Colic lymph node (tissue), 1 donor: ENCODE results near the genes ARL6, CRYBG3, CLDND1 and DCBLD2.

DNA sequence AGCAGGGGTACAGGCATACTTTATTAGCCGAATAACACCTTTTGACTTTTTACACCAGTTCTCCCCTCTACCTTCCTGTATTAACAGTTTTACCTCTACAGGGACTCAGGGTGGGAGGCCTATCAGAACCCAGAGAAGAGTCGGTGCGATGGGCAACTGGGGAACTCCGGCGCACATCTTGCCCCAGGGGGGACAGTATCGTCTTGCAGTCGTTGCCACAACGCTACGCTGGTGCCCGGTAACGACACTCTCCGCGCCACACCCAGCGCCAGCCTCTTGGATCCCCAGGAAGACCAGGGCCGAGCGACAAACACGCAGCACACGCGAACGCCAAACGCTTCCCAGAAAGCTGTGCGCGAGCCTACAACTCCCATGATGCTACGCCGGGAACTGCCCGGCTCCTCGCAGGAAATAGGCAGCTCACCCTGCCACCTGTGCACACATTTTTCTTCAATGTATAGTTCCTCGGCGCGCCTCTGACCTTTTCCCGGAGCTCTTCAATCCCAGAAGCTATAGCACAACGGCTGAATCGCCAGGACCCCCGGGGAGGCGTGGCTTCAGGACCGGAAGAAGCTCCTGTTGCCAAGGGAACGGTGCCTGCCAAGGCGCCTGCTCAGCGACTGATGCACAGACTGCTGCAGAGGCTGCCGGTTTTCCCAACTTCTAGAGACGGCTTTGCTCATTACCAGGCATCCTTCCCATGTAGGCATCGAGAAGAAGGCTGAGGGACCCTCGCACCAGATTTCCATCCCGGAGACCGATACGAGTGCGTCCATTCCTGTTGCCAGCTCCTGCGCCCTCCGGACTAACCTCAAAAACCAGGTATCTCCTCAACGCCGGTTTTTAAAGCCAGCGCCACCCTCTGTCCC, at the start of gene ARL6:
Gene ARL6, plus strand, starts transcription at position 603 of the 869 bp plus-strand sequence.
- PRO-cap, result bidirectional peak, plus-strand start at position 389 of the sequence, minus-strand start at position 336 of the sequence

DNA sequence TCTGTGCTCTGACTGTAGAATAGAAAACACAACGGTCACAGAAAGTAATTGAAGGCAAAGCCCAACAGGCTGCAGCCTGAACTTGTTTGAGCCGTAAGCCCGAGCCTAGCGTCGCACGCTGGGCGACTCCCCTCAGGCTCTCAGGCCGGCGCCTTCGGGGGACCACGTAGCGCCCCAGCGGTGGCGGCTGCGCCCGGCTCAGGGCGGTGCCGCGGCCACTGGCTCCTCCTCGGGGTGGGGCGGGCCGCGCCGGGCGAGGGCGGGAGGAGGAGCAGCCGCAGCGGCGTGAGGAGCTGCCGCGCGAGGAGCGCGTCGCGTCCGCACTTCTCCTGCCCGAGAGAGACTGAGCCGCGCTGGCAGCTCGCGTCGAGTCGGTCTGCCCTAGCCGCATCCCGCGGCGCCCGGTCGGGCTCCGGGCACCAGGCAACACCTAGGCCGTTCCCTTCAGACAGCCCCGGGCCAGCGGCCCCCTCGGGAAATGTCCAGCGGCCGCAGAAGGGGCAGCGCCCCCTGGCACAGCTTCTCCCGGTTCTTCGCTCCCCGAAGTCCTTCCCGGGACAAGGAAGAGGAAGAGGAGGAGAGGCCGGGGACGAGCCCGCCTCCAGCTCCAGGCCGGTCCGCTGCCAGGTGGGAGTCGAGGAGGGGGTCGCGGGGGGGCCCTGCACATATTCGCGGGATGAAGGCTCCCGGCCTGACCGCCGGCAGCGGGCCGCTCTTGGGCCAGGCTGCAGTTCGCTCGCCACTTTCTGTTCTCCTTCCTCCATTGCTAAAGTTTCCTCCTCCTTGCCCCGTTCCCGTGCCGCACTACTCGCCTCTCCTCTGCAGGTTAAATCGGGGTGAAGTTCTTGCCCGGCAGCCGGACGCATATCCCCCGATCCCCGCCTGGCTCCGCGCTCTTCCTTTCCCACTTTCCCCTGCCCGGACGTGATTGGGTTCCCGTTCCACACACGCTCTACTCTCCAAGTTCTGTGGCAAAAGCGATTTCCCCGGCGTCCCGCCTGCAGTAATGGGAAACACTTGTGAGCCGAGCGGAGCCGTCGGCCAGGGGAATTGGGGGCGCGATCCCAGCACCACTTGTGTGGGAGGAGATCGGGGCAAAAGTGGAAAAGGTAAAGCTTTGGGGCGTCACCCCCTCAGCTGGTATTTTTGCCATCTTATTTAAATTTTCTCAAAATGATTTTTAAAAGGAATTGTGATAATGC, at the start of gene CRYBG3:
Gene CRYBG3, plus strand, starts transcription at position 283 of the 1,202 bp plus-strand sequence.
- PRO-cap, result bidirectional peak, plus-strand start at position 323 of the sequence, minus-strand start at position 142 of the sequence; bidirectional peak, plus-strand start at position 974 of the sequence, minus-strand start at position 916 of the sequence

DNA sequence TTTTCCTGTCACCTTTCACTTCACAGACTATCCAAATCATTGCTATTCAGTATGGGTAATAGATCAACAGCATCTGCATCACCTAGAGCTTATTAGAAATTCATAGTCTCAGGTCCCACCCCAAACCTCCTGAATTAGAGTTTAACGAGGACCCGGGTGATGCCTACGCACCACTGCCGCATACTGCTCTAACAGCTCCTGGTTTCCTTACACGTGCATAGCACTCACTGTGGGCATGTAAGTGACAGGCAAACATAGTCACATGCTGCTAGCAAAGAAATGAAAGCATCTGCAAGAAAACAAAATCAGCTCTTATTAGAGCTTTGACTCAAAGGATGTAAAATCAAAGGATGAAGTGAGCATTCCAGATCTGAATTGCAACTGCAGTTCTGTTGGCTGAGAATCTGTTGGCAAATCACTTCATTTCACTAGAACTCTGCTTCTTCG, 19.0 kb upstream of the RIOX2 start:
- PRO-cap, result no peak

- PRO-cap, result unidirectional peak, minus-strand start at chr3:98522882
These were observed at the start of gene CLDND1 for GRCh38 chr3:98522499-98523356. TSS of gene CLDND1 (minus strand) at chr3:98522902.

DNA sequence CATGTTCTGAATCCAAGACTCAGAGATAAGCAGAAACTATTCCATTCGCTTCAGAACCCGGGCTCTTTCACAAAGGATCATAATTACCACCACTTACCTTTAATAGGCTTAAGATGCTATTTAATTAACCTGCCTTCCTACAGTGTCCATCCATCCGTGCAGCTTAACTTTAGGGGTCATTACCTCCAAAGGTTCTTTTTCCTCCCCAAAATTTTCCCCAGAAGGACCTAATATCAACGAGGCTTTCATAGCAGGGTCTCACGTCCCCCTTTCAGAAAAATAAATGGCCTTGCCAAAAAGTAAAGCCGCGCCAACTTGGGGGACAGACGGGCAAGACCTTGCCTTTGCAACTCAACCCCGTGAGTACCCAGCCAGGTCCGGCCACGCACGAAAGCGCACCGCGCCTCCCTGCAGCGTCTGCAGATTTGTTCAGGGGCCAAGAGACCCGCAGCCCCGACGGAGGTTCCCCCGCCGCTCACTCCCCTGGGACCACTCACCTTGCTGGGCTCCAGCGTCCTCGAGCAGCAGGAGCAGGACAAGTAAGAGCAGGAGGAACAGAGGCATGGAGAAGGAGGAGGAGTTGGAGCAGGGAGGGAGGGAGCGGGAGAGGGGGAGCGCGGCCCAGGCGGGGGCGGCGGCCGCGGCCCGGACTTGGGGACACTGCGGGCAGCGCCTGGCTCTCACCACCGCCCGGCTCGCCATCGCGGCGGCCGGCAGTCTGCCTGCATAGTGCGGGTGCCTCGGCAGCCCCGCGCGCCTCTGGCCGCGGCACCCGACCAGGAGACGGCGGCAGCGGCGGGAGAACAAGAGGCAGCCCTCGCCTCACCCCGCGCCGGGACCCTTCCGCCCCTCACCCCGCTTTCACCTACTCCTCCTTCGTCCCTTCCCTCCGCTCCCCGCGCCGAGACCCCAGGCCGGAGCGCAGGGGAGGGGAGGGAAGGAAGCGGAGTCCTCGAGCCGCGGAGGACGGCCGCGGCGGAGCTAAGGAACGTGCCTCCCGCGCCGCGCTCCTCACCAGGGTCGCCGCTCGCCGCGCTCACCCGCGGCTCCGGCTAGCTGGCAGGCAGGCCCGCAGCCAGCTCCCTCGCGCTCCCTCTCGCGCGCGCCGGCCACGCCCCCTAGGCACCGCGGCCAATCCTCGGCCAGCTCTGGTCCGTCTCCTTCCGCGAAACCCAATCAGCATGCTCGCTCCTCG, at the start of gene DCBLD2:
Gene DCBLD2, minus strand, starts transcription at position 1,071 of the 1,195 bp plus-strand sequence.
- PRO-cap, result unidirectional peak, plus-strand start at position 679 of the sequence; bidirectional peak, plus-strand start outside the sequence, minus-strand start at position 1,050 of the sequence

DNA sequence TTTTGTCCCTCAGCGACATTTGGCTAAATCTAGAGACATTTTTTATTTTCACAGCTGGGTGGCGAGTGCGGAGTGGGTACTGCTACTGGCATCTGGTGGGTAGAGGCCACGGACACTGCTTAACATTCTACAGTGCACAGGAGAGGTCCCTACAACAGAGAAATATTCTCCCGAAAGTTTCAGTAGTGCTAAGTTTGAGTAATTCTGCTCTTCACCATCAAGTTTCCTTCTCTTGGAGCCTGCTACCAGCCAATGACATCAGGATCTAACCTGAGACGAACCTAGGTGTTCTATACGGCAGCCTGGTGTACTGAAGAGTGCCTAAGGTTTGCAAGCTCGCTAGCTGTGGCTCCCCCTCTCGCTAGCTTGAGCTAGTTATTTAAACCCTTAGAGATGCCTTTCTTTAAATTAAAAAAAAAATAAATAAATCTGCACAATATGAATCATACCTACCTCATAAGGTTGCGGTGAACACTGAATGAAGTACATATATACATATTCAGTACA, 1.5 kb upstream of the COL8A1 start:
- PRO-cap, result no peak

- PRO-cap, result no peak
These were observed 20.7 kb downstream of the COL8A1 start for GRCh38 chr3:99659014-99659480.

- PRO-cap, result no peak
These were observed 28.3 kb downstream of the CMSS1 start for GRCh38 chr3:99846041-99846279.

GRCh38 chr3:99862869-99863736, 45.4 kb downstream of the CMSS1 start:
- PRO-cap, result no peak

DNA sequence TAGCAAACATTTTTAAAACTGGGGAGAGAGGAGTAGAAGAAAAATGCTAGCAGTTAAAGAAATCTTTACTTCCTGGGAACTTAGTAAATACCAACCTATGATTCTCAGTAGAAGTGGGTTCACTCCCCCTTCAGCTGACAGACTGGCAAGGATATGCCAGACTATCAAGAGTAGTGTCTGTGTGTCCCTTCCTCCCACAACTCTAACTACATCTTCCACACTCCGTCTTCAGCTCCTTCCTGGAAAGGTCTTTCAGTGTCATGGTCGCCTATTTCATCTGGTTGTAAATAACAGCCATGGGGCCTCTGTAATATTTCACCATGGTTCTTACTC, 90.5 kb downstream of the FILIP1L start:
- PRO-cap, result no peak

- PRO-cap, result no peak
These were observed 72.1 kb downstream of the FILIP1L start for GRCh38 chr3:100041832-100043002.

DNA sequence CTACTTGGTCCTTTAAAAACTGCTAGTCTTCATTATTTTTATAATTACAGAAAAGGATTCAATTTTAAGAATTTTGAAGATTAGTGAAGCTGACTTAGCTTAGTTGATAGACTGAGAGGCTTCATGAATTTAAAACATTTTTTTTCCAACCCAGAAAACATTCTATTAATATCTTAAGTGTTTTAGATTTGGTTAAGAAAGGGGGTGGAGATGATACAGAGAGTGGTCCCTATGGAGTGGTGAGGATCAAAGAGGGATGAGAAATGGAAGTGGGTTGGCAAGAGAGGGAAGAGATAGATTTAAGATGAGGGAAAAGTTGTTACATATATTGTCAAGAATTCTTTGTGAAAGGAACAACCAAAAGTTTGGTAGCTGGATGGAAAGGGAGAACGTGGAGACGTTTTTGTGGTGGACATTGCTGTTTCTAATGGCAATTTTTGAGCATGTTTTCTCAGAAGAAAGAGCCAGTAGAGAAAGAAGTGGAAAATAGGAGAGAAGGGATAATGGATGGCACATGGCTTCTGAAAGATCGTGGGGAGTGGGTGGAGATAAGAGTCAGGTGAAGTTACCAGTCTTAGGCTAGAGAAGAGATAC, 10.3 kb downstream of the TBC1D23 start:
- PRO-cap, result no peak

- PRO-cap, result no peak
These were observed 29.8 kb downstream of the TMEM45A start for GRCh38 chr3:100522107-100522699.

- PRO-cap, result no peak
These were observed 6.1 kb upstream of the ADGRG7 start for GRCh38 chr3:100602998-100603974.

DNA sequence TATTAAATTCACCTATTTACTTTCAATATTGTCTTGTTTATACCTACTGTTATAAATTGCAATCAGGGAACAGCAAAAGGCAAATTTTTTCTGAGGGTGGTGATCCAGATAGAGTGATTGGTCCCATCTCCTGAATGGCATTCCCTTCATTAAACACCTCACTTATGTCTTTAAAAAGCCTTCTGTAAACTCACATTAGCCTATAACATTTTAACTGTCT, 6.2 kb downstream of the ABI3BP start:
- PRO-cap, result unidirectional peak, plus-strand start at position 85 of the sequence

GRCh38 chr3:101065911-101066419, 72.7 kb upstream of the ABI3BP start:
- PRO-cap, result no peak

- PRO-cap, result no peak
These were observed 82.2 kb downstream of the SENP7 start for GRCh38 chr3:101430773-101431282.

- PRO-cap, result no peak
These were observed 5.8 kb downstream of the TRMT10C start for GRCh38 chr3:101567253-101568151.

DNA sequence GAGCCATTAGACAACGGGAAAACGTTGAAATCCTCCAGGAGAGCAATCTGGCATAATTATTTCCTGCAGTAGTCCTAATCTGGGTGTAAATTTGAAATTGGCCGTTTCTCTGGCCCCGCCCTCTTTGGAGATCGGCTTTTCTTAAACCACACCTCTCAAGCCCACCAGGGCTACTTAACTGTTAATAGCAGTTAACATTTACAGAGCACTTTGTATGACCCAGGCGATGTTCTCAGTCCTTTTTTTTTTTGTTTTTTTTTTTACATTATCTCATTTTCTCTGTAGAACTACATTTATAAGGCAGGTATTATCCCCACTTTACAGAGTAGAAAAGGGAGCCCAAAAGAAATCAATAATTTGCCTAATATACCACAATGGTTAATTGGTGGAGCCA, 1.2 kb downstream of the CEP97 start:
- PRO-cap, result no peak

DNA sequence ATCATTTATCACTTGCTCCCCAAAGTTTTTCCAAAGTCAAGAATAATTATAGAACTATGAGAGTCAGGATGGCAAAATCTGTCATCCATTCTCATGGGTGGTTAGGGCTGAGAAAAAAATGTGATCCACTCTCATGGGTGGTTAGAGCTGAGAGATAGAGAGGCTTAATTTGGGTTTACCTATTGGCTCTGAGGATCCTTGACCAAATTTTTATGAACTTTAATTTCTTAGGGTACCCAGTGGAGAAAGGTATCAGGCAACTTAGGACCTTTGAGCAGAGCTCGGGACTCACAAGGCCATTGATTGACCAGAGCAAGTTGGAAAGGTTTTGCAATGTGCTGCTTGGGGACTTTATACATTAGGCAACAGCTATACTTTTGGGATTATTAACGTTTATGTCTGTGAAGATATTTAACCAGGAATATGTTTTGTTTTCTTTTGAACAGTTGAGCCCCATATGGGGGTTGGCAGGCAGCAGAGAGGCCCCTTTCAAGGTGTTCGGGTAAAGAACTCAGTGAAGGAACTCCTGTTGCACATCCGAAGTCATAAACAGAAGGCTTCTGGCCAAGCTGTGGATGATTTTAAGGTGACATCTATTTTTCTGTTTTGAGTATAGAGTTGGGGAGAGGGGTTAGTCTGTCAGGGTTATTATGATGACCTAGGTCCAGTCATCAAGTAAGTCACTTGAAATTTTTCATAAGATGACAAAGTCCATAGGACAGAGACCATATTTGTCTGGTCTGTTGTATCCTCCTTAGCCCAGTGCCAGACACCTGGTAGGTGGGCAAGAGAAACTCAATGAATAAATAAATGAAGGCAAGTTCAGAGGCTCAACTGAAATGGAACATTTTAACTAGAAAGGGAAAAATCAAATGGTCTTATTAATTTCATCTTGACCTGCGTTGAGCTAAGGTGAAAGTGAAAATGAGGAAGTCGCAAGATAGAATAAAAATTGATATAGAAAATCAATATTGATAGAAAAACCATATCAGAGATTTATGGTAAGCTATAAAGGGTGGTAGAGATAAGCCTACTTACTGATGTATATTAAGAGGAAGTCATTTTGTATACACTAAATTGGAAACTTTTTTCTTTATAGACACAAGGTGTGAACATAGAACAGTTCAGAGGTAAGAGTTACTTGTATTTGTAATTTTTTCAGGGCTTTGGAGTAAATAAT, 2.7 kb downstream of the NFKBIZ start:
- PRO-cap, result no peak